HL-60 (cell line): ENCODE results near the gene CD44.

- RRBS, result no CpG with 5 or more reads among the region's 1 CpG
Measured at GRCh38 chr11:34091665-34092404, 13.6 kb upstream of the NAT10 start.

DNA sequence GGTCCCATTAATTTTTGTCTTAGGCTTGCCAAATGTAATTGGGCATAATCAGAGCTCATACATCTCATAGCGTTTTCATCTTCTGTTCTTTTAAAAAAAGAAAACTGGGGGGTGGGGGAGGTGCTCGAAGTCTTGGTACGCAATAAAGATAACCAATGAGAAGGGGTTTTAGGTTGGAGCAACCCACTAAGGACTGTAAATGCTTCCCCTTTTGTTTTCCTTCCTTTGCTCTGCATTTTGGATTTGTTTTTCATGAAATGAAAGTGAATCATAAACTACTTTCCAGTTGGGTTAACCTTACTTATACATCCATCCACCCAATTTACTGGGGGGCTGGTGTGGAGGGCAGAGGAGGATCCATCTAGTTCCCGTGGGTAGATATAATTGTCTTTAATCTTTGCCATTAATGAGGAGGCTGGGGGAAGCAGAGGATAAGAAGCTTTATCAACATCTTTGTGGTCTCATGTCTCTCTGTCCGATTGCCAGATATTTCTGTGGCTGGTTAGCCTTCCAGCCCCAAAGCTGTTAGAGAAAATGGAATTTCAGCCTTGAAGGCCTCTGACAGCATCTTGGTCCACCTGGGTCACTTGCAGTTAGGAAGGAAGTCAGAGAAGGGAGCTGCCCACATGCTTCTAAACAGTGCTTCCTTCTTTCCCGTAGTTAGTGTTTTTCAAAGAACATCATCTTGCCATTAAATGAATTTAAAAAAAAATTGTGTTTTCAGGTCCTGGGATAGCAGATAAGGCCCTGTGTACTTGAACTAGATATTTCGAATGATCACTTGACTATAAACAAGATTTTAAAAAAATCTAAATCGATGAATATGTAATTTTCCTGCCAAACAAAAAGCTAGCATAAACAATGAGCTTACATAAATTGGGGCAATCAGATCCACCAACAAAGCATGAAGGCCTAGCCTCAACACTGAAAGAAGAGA is 56.9 kb downstream of the ABTB2 start:
- RRBS, result no CpG with 5 or more reads among the region's 8 CpGs

DNA sequence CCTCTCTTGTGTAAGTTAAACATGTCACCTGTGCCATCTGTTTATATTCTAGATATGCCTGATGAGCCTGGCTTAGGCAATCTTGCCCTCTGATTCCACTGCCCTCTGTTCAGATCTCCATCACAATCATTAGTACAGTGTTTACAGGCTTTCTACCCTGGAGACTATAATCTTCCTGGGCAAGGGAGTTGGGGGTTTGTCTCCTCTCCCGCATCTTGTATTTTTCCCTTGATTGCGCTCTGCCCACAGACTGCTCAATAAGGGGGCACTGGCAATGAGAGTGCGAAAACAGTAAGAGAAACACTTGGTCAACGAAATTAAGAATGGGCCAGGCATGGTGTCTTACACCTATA is 40.7 kb downstream of the ABTB2 start:
- RRBS, result no CpG with 5 or more reads among the region's 4 CpGs

- RRBS, result no CpG with 5 or more reads among the region's 24 CpGs
Measured at GRCh38 chr11:34622826-34624023, 2.3 kb downstream of the EHF start.

DNA sequence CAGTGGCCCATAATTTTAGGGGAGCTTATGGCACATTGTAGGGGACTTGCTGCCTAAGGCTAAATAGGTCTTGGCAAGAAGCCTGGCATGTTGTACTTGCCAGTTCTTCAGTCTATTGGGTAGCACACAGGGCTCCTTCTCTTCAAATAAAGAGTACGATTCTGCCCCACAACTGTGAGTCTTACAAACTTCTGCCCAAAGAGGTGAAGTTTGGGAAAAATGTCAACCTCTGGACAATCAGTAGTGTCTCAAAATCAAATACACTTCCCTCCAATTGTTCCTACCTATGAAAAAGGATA is 16.6 kb downstream of the EHF start:
- RRBS, result no CpG with 5 or more reads among the region's 1 CpG

DNA sequence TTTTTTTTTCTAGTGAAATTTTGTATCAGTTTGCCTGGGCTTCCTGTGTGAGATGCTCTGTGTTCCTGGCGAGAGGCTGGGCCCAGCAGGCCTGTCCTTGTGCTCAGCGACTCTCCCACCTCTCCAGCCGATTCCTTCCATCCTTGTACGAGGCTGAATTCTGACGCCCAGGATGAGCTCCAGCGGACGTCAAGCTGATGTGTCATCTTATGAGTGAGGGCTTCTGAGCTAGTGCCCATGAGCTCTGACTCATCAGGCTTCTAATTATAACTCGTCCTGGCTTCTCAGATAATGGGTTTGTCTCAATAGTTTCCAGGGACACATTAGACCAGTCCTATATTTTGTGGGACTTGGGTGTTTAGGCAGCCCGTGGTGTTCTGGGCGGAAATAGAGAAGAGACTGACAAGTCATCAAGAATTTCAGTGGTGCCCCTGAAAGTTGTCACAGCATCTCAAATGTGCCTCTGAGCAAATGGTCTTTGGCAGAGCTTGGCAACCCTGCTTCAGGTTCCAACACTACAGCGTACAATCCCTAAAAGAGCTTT is 108.2 kb upstream of the CD44 start:
- RRBS, result no CpG with 5 or more reads among the region's 11 CpGs

DNA sequence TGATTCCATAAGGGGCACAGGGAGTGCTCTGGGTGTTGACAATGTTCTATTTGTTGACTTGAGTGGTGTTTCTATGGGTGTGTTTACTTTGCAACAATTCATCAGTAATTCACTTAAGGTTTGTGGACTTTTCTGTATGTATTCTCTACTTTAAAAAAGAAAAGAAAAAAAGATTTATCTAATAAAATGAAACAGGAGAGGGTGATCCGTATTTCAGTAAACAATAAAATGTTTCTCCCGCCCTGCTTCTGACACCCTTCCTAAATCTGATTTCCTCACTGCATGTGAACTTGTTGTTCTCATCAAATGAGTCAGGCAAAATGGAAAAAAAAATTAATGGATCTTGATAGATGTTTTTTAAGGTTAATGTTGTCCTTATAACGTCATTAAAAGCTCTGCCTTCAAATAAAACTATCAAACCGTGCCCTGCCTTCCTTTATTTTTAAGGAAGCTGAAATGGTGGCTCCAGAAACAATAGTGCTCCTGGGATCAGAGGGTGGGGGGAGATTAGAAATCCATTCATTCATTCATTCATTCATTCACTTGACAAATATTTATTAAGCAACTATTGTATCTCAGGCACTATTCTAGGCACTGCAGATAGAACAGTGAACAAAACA is 77.2 kb upstream of the CD44 start:
- RRBS, result no CpG with 5 or more reads among the region's 4 CpGs

DNA sequence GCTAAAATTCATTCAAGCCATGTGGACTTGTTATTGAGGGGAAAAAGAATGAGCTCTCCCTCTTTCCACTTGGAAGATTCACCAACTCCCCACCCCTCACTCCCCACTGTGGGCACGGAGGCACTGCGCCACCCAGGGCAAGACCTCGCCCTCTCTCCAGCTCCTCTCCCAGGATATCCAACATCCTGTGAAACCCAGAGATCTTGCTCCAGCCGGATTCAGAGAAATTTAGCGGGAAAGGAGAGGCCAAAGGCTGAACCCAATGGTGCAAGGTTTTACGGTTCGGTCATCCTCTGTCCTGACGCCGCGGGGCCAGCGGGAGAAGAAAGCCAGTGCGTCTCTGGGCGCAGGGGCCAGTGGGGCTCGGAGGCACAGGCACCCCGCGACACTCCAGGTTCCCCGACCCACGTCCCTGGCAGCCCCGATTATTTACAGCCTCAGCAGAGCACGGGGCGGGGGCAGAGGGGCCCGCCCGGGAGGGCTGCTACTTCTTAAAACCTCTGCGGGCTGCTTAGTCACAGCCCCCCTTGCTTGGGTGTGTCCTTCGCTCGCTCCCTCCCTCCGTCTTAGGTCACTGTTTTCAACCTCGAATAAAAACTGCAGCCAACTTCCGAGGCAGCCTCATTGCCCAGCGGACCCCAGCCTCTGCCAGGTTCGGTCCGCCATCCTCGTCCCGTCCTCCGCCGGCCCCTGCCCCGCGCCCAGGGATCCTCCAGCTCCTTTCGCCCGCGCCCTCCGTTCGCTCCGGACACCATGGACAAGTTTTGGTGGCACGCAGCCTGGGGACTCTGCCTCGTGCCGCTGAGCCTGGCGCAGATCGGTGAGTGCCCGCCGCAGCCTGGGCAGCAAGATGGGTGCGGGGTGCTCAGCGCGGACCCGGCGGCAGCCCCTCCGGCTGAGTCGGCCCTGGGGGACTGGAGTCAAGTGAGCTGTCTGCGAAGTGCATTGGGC is at the start of gene CD44:
Gene CD44 (plus strand): TSS at position 621 of the 951 bp plus-strand sequence.
- RRBS, result 4% methylated on average over 12 of the region's 59 CpGs

DNA sequence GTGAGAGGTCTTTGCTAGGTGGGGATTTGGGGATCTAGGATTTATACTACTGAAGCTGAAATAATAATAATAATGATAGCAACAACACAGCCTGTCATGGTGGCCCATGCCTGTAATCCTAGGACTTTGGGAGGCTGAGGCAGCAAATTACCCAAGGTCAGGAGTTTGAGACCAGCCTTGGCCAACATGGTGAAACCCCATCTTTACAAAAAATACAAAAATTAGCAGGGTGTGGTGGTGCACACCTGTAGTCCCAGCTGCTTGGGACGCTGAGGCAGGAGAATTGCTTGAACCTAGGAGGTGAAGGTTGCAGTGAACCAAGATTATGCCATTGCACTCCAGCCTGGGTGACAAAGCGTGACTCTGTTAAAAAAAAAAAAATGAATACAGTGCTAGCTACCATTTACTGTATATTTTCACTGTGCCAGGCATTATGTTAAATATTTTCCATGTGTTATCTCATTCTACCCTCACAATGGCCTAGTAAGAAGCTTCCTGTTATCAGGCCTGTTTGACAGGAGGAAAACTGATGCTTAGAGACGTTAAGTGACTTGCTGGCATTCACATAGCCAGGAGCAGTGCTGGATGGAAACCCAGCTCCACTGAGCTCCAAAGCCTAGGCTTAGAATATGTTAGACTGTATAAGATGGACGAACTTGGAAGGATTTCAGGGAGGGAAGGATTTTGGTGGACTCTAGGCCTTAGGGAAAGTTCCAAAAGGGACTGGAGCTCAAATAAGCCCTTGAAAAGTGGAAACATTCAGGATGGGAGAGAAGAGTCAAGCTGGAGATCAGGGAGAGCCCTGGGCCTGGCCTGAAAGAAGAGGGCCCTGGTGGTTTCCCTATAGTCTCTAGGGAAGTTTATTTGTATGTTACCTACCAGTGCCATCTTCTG is 1.9 kb downstream of the CD44 start:
- RRBS, result no CpG with 5 or more reads among the region's 4 CpGs

DNA sequence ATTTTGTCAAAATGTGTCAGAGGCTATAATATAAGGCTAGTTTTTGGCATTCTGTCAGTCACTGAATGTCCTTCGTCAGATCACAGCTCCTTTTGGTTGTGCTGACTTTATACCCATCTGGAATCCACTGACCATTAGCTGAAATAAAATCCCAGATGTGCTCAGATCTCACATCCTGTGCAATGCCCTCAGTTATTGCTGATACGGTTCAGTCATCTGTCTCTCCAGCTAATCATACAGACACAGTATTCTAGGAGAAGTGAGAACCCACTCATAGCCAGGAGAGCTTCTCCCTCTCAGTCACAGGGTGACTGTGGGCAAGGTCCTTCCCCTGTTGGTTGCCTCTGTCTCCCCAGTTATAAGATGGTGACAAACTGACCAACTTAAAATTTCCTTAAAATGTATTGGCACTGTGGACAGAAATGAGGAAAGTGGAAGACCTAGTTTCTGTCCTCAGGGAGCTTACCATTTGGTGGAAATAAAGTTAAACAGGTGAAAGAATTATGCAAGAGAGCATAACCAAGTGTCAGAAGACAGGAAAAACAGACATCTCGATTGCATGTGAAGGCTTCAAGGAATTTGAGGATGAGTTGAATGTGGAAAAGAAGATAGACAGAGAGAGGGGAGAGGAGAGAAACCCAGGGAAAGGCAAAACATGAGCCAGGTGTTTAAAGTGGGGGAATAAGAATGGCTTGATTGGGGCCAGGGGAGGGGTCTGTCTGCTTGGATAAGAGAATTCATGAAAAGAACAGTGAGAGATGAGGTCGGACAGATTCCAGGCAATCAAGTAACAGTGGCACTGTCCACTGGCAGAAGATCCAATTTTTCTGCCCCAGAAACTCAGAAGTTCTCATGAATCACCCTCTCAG is 11.8 kb downstream of the CD44 start:
- RRBS, result no CpG with 5 or more reads among the region's 4 CpGs

GRCh38 chr11:35157991-35159205 is 19.4 kb downstream of the CD44 start:
- RRBS, result no CpG with 5 or more reads among the region's 12 CpGs

DNA sequence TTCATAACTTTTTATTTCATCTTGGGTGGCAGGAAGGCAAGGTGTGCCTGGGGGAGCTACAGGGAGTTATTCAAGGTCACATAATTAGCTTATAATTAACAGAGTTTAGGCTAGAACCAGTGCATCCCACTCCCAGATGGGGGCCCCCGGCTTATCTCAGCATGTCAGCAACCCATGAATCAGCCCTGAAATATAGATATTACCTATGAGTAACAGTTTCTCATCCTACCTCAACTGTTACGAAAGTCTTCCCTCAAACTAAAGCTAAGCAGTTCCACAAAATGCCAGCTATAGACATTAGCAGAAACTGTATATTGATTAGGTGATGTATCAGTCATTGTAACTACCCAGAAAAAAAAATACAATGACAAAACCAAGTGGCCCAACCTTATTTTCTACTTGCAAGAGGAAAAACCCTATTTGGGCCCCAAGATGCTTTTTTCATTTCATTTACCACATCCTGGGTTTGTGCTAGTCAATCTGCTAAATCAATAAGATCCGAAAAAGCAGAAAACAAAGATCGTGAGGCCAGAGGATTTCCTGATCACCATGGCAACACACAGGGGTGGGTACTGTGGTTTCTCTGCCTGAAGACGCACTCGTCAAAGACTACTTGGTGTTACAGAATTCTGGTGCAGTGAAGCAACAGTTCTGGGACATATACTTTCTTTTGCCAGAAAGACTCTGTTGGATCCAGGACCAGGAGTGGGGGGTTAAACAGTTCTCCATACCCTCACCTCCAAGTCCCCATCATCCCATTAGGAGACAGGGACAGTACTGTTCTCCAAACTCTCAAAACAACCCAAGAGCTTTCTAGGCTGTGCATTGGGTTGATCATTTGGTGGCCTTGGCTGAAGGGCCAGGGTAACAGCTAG is 26.9 kb downstream of the CD44 start:
- RRBS, result no CpG with 5 or more reads among the region's 6 CpGs

DNA sequence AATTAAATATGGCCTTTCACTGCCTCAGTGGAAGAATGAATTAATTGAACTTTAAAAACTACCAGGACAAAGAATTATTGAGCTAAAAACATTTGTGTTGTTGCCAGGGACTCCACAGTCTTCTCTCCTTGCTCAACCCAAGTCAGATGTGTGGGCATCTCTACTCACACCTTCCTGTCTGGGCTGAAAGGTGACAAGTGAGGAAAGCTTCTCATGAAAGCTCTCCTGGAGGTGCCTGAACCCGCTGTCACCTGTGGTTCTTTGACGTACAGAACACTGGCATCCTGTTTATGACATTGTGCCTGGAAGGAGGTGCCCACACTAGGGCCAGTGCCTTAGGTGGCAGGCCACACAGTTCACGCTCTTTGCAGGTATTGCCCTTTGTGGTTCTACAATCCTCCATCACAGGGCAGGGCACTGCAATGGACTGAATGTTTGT is 108.4 kb downstream of the CD44 start:
- RRBS, result no CpG with 5 or more reads among the region's 3 CpGs

GRCh38 chr11:35260306-35261124 is 121.5 kb downstream of the CD44 start:
- RRBS, result no CpG with 5 or more reads among the region's 11 CpGs

DNA sequence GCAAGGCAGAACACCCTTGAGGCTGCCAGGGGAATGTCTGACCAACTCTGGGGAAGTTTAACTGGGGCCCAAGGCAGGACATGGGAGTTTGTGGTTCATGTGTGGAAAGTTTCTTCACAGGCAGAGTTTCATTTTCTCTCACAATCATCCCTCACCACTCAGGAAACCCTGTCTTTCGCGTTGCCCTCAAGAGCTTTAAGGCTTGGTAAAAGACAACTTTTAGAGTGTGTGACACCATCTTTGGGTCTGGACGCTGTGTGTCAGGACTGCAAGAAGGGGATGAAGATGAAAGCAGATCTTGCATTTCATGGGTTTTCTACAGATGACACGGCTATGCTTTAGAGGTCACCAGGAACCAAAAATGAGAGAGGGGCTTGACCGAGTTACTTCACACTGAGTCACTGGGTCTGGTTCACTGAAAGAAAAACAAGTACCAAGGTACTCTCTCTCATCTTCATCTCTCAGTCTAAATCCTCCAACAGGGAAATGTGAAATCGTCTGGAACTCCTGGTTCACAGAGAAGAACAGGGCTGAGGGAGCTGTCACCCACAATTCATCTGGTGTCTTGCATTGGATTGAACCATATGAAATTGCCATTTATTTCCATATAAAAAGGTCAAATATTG is 133.6 kb downstream of the CD44 start:
- RRBS, result no CpG with 5 or more reads among the region's 6 CpGs

DNA sequence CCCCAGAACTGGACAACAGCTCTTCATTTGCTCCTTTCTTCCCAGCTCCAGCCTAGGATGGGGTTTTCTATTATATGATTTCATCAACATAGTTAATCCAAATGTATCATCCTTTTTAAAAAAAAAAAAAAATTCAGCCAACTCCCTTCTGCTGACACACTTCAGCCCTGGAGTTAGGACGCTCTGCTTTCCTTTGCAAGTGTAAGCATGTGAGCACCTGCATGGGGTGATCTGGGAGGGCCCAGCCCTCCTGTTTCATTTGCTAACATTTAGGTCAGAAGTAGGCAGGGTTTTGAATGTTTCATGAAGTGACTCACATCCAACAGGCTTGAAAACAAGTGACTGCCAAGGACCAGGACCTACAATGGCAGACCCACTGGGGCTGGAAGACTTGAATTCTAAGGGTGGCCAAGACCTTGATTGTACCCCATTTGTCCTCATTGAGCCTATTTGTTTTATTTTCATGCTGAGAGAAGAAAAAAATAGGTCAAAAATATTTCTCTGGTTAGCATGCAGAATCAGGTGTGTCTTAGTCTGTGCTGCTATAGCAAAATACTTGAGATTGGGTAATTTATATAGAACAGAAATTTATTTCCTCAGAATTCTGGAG is 137.5 kb downstream of the CD44 start:
- RRBS, result no CpG with 5 or more reads among the region's 1 CpG

DNA sequence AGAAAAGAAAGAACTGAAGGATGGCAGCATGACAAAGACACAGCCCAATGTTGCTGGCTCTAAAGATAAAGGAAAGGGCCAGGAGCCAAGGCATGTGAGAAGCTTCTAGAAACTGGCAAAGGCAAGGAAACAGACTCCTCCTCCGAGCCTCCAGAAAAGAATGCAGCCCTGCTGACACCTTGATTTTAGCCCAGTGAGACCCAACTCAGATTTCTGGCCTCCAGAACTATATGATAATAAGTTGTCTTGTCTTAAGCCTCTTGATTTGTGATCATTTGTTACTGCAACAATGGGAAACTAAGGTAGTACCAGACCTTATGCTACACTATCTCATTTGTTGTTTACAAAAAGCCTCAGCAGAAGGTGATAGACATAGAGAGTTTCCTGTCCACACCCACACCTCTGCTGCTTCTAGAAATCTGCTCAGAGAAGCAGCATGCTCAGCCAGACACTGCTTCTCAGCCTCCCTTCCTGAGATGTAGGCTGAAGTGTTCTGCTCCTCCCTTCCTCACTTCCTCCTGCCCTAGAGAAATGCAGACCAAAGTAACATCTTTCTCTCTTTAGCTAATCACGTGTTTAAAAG is 88.6 kb downstream of the SLC1A2 start:
- RRBS, result no CpG with 5 or more reads among the region's 2 CpGs

GRCh38 chr11:35334225-35334837 is 85.0 kb downstream of the SLC1A2 start:
- RRBS, result no CpG with 5 or more reads among the region's 4 CpGs

DNA sequence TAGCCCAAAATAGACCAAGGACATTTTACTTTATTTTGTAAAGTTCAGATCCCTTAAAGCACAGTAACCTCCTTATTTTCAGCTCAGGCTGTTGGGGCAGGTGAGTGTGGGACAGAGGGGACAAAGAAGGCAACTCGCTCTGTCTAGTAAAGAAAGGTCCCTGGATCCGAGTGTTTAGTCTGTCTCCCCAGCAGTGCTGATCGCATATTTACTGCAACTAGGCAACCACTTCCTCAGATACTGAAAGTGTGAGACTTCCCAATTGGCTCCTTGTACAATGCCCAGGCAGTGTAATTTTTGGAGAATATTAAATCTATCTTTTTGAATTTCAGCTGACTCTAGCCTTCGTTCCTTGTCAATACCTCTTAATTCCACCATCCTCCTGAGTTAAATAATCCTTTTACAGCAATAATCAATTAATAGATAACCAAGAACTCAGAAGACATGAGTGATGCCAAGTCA is 138.4 kb downstream of the TRIM44 start:
- RRBS, result no CpG with 5 or more reads among the region's 4 CpGs